Tongue (tissue), 2 donors: ENCODE data around the genes ARL9 and IGFBP7.

DNA sequence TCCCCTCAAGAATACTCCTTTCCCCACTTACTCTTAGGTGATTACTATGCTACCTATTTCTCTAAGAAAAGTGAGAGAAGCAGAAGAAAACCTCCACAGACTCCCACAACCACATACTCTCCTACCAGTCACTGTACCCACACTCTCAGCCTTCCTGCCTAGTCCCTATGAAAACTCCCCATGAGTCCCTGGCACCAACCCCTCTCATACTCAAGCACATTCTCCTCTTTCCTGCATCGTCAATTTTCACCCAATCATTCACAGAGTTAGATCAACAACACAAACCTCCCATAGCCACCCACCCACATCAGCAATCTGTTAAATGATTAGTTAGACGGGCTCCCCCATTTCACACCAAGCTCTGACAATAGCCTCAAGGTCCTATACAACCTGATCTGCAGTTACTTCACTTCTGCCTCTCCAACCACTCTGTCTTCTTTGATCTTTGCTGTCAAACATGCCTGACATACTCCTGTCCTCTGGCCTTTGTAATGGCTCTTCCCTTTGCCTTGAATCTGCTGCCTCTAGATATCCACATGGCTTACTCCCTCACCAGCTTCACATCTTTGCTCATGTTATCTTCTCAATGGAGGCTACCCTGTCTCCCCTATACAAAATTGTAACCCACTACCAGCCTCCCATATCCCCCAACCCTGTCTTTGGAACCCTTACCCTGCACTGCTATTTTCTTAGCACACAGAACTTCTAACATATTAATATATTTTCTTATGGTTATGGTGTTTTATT lies 80.0 kb downstream of the CHIC2 start:
- RAMPAGE, long total RNA, result no peak

DNA sequence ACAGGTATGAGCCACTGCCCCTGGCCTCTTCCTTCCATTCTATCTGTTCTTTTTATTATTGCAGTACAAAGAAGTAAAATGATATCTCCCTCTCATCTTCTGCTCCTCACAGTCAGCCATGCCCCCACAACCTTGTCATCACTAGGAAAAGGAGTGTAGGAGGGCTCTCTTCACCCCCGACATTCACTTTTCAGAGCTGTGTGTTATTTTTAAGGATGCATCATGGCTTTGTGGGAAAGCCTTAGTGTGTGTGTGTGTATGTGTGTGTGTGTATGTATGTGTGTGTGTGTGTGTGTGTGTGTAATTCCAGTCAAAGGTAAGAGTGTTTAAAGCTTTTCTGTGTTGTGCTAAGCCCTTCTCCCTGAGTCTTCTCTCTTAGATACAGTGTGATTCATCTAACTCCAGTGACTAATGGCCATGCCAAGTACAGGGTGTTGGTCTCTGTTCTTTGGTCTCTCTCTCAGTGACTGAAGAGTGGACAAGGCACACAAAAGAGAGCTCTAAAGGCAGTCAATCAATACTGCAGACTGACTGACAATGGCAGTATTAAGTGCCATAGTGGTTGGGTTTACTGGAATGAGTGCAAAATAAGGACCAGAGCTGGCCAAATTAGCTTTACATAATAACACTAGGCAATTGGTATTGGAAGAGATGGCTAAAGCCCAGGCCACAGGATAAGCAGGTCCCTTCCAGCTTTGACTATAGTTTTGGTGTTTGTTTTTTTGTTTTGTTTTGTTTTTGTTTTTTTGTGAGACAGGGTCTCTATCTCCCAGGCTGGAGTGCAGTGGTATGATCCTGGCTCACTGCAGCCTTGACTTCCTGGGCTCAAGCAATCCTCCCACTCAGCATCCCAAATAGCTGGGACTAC lies 76.5 kb downstream of the CHIC2 start:
- RAMPAGE, long total RNA, result no peak

DNA sequence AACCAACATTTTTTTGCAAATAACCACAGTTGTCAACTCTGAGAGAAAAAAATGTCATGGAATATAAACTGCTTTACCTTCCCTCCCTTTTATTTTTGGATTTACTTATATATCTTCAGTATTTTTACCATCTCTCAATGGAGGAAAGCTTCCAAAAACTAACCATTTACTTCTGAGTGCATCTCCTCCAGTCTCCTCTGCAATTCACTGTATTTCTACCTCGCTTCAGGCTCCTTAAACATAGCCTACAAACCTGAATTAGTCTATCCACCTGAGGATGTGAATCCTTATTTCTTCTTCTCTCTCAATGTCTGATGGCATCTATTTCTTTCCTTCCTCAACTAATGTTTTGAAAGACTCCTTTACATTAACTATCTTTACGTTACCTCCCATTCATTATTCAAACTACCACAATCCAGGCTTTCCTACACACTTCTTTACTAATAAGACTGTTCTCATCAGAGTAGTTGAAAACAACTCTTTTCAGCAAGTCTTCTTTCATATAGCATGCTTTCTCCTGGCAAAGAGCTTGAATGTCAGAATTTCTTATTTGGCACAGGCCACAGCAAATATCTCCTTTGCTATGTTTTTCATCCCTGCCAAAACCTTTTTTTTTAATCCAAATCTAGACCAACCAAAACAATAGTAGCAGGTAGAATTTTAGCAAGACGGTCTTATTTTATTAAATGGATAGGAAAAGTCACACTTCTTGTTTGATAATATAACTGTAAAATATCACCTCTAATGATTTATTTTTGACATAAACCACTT lies 12.7 kb downstream of the CHIC2 start:
- RAMPAGE, long total RNA, result no peak

DNA sequence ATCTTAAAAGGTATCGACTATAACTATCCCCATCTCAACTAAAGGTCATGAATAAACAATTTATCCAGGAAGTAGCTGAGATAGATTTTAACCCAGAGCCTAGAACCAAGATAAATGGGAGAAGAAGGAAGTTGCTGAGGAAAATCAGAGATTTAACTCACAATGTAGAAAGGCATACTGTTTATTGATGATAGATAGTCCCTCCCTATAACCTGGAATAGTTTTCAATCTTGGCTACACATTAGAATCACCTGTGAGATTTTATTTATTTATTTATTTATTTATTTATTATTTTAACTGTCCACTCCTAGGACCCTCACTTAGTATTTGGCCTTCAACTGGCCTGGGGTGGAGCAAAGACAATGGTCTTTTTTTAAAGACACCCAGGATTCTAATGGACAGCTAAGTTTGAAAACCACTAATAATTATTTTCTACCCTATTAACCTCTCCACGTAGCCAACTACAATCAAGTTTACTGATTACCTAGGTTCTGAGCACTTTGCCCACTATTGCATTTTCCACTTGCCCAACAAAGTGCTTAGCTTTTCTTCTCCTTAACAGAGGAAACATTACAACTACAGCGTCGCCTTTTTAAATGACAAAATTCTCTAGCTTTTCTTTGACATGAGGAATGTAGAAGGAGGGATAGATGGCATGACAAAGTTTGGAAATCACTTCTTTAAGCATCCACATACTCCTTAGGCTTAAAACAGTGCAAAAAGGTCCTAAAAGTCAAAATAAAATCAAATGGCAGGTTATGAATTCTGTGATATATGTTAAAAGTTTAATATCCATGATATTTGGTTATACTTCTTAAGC lies 2.1 kb downstream of the CHIC2 start:
- RAMPAGE, long total RNA, result no peak

DNA sequence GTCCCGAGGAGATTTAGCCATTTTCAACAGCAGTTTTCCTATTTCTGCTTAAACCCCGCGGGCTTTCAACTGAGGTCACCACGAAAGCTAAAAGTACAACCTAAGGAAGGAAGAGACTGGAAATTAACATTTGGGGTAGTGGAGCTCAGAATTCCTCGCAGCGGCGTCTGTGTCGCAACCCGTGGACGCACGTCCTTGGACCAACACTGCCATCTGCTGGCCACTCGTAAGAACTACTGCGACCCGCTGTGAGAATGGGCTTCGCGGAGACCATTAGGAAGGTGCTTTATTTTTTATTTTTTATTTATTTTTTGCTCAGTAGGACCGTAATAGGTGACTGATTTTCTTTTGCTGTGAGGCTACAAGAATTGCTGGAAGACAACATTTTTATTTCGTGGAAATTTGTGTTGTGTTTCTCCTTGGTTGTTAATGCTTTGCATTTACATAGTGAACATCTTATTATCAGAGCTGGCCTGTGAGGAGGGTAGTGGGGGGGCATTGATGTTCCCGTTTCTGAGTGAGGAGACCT lies 5.2 kb downstream of the PDGFRA start:
- RAMPAGE, long total RNA, result no peak

DNA sequence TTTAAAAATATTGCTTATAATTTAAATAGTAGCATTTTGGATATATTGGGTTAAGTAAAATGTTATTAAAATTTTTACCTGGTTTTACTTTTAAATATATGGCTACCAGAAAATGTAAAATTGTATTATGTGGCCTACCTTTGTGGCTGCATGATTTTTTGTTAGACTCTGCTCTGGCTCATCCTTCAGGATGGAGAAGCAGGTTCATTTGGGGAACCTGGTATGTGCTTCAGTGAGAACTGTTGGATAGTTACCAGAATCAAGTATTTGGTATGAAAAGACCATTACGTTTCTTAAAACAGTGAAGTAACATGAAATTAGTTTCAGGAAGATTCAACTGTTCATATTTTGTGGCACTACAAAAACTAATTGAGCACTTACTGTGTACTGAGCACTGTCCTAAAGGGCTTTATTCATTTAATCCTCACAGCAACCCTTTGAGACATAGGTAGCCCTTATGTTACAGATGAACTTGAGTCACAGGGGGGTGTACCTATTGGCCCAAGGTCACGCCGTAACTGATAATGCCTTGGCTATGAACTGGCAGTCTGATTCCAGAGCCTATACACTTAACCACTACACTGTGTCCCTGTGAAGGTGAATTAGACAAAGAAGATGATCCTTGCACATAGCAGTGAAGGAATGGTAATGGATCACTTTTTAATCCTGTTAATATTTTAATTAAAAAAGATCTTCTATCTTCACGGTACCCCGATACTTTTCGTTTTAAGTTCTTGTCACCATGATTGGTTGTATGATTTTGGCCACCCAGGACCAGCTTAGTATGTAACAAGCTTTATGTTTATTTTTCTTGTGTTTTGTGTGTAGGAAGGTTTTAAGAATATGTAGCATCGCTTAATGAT lies 11.9 kb downstream of the TMEM165 start:
- RAMPAGE, long total RNA, result no peak

- RAMPAGE, long total RNA, result no peak
Observed at GRCh38 chr4:56448142-56448849, 12.2 kb downstream of the PAICS start.

- RAMPAGE, long total RNA, result no peak
Observed at GRCh38 chr4:56505130-56506039, at the start of gene ARL9. Gene ARL9, plus strand, starts transcription at chr4:56505791.

DNA sequence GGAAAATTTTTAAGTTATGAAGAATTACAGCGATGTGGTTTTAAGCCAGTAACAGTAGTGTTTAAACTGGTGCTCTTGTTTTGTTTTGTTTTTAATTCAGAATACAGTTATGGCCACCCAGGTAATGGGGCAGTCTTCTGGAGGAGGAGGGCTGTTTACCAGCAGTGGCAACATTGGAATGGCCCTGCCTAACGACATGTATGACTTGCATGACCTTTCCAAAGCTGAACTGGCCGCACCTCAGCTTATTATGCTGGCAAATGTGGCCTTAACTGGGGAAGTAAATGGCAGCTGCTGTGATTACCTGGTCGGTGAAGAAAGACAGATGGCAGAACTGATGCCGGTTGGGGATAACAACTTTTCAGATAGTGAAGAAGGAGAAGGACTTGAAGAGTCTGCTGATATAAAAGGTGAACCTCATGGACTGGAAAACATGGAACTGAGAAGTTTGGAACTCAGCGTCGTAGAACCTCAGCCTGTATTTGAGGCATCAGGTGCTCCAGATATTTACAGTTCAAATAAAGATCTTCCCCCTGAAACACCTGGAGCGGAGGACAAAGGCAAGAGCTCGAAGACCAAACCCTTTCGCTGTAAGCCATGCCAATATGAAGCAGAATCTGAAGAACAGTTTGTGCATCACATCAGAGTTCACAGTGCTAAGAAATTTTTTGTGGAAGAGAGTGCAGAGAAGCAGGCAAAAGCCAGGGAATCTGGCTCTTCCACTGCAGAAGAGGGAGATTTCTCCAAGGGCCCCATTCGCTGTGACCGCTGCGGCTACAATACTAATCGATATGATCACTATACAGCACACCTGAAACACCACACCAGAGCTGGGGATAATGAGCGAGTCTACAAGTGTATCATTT lies 3.1 kb downstream of the REST start:
- RAMPAGE, long total RNA, result no peak

GRCh38 chr4:56932589-56933185 lies 25.0 kb downstream of the REST start:
- RAMPAGE, long total RNA, result no peak

DNA sequence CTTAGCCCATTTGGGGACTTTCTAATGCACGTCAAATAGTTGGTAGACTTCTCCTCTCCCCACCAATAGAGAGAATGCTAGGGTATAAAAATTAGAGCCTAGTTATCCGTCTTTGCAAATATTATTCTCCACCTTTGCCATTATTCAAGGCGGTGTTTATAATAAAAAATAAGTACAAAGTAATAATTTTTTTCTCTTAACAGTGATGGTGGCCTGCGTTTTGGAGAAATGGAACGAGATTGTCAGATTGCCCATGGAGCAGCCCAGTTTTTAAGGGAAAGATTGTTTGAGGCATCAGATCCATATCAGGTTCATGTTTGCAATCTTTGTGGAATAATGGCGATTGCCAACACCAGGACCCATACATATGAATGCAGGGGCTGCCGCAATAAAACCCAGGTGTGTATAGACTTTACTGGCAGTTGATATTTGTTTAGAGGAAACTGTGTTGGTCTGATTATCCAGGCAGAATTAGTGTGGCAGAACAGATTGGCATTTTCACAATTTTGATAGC lies 51.4 kb downstream of the POLR2B start:
- RAMPAGE, long total RNA, result no peak

DNA sequence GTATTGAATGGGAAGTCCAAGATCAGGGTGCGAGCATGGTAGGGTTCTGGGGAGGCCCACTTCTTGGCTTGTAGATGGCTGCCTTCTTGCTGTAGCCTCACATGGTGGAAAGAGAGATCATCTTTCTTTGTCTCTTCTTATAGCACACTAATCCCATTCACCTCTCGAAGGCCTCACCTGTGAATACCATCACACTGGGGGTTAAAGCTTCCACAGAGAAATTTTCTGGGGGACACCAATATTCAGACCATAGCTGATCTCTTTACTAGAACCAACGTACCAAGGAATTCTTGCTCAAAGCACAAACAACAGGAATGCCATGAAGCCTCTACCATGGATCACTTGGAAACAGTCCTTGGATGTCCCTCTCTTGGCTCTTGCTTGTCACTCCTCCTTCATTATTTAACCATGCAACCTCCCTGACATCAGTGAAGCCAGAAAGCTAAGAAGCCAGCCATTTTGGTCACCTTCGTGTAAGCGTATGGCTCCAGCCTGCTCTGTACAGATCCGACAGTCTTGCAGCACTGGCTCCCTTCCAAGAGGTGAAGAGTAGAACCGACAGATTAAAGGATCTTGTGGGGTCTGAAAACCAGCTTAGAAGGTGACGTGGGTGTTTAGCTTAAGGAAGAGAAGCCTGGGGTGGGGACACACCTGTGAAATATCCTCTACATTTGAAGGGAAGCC lies 34.0 kb downstream of the IGFBP7 start:
- RAMPAGE, long total RNA, result no peak

DNA sequence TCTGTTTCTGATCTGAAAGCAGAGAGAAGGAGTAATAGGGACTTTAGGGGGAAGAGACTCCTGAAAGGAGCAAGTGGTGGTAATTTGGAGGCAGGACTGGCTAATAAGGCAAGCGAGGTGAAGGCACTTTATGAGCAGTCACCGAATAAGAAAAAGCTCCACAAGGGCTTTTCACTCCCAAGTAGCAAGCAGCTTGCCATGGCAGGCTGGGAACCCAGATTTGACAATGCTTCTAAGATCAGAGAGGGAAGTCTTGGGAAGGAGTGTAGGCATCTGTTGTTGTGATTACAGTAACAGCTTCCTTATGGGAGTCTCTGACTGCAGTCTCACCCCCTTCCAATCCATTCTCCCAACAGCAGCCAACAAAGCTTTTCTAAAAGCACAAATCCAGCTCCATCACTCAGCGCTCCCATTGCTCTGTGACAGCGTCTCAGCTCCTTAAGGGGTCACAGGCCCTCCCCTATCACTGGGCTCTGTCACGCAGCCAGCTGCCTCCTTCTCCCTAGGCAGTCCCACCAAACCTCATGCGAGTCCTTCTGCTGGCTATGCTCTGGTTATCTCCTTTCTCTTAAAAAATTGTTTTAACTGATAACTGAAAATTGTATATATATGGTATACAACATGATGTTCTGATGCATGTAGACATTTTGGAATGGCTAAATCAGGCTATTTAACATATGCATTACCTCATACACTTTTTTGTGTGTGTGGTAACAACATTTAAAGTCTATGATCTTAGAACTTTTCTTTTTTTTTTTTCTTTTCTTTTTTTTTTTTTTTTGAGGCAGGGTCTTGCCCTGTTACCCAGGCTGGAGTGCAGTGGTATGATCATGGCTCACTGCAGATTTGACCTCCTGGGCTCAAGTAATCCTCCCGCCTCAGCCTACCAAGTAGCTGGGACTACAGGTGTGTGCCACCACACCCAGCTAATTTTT lies 7.0 kb downstream of the IGFBP7 start:
- RAMPAGE, long total RNA, result no peak

DNA sequence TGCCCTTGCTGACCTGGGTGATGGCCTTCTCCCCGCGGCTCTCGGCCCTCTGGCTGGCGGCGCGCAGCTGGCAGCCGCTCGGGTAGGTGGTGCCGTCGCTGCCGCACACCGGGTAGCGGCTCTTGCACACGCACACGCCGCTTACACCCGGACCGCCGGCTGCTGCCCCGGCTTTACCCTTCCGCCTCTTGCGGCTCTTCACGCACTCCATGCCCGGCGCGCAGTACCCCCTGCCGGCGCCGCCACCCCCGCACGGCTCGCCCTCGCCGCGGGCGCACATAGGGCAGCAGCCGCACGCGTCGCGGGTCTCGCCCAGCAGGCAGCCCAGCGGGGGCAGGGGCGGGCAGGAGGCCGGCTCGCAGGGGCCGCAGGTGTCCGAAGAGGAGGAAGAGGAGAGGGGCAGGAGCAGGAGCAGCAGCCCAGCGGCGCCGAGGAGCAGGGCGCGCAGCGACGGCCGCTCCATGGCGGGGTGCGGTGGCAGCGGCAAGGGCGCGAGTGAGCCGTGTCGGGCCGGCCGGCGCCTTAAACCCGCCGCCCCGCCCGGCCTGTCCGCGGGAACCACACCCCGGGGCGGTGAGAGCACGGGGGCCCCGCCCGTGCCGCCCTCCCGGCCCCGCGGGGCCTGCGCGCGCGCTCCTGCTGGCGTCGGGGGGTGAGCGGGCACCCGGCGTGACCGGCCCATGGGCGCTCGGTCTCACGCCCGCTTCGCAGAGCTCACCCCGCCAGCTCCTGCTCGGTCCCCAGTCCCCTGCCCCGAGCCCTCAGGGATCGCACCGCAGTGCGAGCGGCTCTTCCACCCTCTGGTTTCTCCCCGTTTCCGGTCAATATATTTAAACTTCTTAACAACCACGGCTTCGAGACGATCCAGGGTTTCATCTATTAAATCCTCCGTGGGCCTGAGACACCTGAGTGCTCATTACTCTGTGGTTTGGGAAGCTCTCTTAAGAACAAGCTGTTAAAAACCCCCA lies at the start of gene IGFBP7:
TSS of gene IGFBP7 (minus strand) at position 497 of the 968 bp plus-strand sequence.
- RAMPAGE, long total RNA, result no peak

- RAMPAGE, long total RNA, result no peak
Observed at GRCh38 chr4:57113815-57114202, 3.6 kb upstream of the IGFBP7 start.

DNA sequence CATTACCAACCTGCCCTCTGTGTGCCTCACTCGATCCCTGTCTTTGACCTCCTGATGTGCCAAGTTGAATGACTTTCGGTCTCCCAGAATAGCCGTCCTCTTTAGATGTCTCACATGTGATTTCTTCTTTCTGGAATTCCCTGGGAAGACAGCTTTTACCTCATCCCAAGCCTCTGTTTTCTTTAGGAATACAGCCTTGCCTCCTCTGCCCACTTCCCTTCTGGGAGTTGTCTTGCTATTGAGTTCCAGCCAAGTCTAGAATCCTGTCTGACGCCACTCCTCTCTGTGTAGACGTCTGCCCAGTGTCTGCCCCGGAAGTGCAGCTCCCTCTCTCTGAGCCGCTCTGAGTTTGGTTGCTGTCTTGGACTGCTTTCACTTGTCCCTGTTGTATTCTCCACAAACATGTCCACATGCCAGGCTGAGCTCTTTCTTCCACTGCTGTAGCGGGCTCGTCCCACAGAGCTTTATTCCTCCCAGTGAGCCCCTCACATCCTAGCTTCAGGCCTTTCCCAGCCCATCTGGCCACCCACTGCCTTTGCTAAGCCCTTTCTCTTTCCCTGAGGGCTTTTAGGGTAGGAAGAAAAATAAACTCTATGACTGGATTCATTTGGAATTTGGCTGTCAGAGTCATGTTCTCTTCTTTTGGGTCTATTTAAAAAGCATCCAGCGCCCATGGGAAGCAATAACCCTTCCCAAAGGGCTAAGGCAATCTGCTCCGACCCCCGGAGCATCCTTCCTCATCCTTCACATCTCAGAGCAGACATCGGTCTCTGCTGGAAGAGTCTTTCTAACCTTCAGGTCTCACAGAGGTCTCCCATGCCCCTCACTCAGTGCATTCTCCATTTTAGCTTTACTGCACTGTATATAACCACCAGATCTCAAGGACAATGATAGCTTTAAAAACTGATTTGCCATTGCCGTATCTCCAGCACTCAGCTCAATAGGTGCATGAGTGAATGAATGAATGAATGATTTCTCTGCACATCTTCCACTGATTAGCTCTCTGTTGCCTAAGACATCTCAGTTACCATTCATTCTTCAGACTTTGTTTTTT lies 9.1 kb upstream of the IGFBP7 start:
- RAMPAGE, long total RNA, result no peak

DNA sequence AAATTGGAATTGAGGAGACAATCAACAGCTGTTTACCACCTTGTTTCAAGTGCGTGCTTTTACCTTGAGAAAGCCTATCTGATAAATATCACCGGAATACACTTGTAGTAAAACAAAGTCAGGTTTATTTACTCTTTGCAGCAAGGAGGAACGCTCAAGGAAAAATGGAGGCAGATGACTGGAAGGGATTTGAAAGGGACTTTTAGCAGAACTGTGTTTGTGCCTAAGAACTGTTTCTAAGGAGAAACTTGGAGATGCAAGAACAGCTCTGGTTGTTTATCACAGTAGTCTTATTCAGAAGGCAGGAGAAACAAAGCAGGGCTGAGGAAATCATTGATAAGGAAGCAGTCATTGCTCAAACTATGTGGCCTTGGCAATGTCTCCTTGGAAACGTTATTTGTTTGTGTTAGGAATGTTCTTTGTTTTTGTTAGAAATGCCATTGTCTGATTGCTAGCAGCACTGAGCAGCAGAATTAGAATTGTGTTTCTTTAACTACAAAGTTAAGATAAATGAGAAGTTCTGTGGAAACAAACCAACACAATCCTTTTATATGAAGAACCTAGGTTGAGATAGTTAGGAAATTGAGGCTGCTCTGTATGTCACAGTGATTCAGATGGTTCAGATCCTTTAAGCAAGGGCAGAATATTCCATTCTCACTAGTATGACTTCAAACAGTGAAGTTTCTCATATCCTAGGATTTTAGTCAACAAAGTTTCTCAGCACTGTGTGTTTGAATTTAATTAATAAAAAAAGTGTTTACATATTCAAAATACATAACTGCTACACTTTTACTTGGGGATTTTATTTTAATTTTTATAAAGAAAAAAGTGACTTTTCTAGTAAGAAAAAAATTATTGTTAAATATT lies 1191.3 kb upstream of the IGFBP7 start:
- RAMPAGE, long total RNA, result no peak

DNA sequence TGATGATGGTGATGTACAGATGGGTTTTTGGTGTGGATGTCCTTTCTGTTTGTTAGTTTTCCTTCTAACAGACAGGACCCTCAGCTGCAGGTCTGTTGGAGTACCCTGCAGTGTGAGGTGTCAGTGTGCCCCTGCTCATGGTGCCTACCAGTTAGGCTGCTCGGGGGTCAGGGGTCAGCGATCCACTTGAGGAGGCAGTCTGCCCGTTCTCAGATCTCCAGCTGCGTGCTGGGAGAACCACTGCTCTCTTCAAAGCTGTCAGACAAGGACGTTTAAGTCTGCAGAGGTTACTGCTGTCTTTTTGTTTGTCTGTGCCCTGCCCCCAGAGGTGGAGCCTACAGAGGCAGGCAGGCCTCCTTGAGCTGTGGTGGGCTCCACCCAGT lies 172.2 kb downstream of the ADGRL3 start:
- RAMPAGE, long total RNA, result no peak

DNA sequence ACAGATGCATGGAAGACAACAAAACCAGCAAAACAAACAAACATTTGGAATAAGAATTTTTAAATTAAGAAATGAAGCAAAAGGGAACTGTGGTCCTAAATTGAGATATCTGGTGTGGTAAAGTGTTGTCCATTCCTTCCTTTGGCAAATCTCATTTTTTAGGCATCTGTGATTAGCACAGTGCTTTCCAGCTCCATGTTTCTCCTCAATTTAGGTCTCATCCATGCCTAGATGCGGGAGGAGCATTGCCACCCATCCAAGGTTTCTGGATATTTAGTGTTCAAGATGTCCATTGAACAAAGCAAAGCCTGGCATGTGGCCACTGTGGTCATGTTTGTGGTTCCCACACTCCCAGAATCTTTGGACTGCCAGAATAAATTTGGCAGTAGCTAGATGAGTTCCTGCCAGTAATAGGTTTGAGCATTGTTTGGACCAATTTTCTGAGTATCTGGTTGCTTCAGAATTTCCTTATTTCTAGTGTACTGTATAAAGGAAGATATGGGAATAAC lies 1124.0 kb downstream of the ADGRL3 start:
- RAMPAGE, long total RNA, result no peak

- RAMPAGE, long total RNA, result no peak
Observed at GRCh38 chr4:64340439-64341184, 68.6 kb downstream of the TECRL start.